ENCODE measurements around the genes SNRNP70, PPFIA3, SCAF1 and TBC1D17.

DNA sequence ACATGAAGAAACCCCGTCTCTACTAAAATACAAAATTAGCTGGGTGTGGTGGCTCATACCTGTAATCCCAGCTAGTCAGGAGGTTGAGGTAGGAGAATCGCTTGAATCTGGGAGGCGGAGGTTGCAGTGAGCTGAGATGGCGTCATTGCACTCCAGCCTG lies 2.0 kb downstream of the FTL start:
- PRO-cap, result no peak

DNA sequence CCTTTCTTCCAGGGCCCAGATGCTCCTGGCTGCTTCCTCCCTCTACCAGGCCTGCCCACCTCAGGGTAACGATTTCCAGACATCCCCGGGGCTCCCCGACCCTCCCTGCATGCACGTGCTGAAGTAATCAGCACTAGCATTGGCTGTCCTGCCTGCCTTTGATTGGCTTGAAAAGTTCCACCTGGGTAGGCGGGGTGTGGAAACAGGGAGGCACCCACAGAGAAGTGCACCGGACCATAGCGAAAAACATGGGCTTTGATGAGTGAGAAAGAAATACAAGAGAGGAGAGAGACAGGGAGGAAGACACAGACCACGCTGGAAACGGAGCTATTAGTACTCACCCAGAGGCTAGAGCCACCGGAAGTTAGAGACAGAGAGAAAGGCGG lies 529 bp upstream of the ENSG00000268655 start:
- PRO-cap, result no peak

DNA sequence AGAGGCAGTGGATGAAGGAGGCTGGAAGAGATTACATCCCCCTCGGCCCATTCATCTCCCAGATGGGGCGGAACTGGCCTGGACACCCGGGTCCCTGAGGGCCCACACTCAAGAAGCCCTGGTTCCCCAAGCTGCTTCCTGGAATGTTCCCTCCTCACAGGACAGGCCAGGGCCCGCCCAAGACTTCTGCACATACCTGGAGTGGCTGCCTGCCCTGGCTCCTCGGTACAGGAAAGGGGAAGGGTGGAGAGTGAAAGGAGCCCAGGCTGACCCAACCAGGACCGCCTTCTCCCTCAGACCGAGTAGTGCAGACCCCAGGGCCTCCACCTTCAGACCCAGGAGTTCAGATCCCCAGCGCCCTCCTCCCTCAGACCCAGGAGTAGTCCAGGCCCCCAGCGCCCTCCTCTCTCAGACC lies 536 bp downstream of the NTF4 start:
- PRO-cap, result unidirectional peak, plus-strand start at position 236 of the sequence

- PRO-cap, result unidirectional peak, plus-strand start at chr19:49085458
These were observed at the start of gene SNRNP70 for GRCh38 chr19:49084853-49086321. SNRNP70 (plus strand) TSS chr19:49085451.

DNA sequence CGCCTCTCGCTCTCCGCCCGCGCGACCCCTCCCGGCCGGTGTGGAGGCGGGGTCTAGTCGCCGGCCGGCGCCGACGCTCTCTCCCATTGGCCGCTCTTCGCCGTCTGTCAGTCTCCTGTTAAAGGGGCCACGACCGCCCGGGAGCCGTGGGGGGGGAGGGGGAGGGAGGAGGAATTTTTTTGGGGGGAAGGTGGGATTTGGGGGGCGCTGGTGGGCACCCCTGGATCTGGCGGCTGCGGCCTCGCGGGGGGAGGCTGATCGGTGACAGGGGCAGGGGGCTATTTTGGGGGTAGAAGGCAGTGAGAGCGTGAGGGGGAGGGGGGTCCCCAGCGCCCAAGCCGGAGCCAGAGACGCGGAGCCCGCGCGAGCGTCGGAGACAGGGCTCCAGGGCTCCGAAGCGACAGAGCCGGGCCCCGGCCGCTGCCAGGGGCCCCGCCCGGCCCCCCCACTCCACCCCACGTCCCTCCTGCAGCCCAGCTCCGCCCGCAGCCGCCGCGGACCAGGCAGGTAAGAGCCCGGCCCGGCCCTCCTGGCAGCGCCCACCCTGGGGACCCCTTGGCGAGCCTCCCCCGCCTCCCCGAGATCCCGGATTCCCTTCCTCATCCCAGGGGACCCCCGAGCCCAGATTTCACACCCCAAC lies at the start of gene PPFIA3:
Gene PPFIA3, plus strand, starts transcription at position 329 of the 640 bp plus-strand sequence.
- PRO-cap, result no peak

- PRO-cap, result no peak
These were observed 9.5 kb downstream of the PPFIA3 start for GRCh38 chr19:49128775-49129252.

GRCh38 chr19:49147975-49148700 lies 7.1 kb downstream of the HRC start:
- PRO-cap, result no peak

DNA sequence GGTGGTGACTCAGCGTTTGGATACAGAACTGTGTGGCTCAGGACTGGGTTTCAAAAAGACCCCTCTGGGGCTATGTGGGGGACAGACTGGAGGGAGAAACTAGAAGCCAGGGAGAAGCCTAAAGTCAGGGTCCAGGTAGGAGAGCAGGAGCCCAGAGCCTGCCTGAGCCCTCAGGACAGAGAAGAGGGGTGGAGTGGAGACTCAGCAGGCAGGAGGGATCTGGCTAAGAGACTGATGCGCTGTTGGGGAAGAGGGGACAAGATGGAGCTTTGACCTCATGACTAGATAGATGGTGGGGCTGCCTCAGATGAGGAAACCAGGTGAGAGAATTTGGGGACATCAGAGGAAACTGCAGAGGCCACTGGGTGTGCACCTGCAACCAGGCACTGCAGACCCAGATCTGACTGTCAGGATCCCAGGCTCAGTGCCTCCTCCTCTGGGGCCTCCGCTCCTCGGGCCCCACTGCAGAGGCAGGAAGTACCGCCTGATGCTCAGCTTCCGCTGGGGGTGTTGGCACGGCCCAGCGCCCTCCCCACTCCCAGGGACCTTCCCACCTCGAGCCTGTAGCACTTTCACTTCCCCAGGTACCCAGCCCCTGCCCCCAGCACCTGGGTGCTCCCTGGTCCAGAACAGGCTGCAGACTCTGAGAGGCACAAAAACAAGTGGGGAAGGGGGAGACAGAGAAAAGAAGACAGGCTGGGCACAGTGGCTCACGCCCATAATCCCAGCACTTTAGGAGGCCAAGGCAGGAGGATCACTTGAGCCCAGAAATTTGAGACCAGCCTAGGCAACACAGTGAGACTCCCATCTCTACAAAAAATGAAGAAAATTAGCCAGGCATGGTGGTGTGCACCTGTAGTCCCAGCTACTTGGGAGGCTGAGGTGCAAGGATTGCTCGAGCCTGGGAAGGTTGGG lies 1.4 kb upstream of the CD37 start:
- PRO-cap, result no peak

DNA sequence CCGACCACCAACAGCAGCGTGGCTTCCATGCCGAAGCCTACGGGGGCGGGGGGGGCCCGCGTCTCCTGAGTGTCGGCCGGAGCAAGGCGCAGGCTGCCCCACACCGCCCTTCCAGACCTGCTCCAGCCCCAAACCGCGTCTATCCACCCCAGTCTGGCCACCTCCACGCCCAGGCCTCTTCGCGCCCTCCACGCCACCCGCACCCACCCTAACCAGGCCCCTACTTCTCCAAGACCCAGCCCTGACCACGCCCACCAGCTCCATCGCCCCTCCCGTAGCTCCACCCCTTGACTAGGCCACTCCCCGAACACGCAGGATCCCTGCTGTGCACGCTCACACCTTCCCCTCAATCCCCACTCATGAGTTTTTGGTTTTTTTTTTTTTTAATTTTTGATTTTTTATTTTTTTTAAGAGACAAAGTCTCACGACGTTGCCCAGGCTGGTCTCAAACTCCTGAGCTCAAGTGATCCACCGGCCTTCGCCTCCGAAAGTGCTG lies 6.3 kb downstream of the GFY start:
- PRO-cap, result no peak

DNA sequence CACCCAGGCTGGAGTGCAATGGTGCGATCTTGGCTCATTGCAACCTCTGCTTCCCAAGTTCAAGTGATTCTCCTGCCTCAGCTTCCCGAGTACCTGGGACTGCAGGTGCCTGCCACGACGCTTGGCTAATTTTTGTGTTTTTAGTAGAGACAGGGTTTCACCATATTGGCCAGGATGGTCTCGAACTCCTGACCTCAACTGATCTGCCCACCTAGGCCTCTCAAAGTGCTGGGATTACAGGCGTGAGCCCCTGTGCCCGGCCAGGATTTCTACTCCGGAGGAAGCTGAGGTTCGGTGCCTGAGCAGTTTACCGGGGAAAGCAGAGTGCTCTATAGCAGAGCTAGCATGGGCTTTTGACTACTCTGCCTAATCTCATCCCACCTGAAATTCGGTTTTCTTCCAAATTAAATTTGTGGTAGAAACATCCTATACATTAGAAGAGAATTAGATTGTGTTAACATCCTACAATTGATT lies 1.4 kb downstream of the RPL13A start:
- PRO-cap, result no peak

- PRO-cap, result unidirectional peak, plus-strand start at chr19:49492737; unidirectional peak, plus-strand start at chr19:49492893; unidirectional peak, plus-strand start at chr19:49492971
These were observed 3.7 kb upstream of the RPS11 start for GRCh38 chr19:49492401-49493150.

- PRO-cap, result no peak
These were observed 14.5 kb downstream of the RCN3 start for GRCh38 chr19:49542152-49542929.

- PRO-cap, result no peak
These were observed 6.1 kb downstream of the PRR12 start for GRCh38 chr19:49596752-49597798.

- PRO-cap, result no peak
These were observed 24.0 kb downstream of the RRAS start for GRCh38 chr19:49615862-49616381.

DNA sequence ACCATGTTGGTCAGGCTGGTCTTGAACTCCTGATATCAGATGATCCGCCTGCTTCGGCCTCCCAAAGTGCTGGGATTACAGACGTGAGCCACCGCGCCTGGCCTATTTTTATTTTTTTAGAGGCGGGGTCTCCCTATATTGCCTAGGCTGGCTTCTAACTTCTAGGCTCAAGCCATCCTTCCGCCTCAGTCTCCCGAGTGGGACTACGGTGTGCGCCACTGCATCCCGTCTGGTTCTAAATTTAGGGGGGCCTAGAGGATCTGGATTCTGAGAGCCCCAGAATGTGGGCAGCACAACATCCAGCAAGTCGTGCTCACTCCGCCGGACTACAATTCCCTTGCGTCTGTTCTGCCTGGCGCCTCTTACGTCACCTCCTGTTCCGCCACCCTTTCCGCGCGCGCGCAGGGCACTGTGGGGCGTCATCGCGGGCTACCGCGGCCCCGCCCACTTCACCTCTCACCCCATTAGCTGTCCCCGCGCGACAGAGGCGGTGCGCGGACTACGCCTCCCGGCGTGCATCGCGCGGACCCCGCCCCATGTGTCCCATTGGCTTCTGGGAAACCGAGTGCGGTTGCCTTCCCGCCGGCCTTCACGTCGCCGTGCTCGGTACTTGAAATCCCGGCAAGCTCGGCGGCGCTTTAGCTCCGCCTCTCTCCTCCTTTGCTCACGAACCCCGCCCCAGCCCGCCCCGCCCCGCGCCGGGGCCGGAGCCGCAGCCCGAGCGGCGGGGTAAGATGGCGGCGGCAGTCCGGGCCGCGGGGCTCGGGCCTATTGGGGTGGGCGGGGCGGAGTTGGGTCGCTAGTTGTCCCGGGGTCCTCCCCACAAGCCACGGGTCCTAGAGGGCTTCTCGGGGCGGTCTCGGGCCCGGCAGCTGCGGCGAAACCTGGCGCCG lies at the start of gene SCAF1:
Gene SCAF1, plus strand, starts transcription at position 696 of the 893 bp plus-strand sequence.
- PRO-cap, result bidirectional peak, plus-strand start at position 715 of the sequence, minus-strand start at position 330 of the sequence

DNA sequence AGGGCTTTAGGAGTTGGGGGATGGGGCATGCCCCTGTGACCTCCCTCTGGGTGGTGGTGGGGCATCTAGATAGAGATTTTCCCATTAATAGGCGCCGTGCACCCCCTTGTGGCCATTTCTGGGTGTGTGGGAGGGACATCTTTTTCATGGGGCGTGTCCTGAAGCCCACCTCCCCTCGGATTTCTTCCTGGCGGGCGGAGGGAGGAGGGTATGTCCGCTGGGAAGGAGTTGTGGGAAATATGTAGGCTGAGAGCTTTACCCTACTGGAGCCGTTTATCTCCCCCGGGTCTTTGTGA lies 852 bp downstream of the PRMT1 start:
- PRO-cap, result no peak

DNA sequence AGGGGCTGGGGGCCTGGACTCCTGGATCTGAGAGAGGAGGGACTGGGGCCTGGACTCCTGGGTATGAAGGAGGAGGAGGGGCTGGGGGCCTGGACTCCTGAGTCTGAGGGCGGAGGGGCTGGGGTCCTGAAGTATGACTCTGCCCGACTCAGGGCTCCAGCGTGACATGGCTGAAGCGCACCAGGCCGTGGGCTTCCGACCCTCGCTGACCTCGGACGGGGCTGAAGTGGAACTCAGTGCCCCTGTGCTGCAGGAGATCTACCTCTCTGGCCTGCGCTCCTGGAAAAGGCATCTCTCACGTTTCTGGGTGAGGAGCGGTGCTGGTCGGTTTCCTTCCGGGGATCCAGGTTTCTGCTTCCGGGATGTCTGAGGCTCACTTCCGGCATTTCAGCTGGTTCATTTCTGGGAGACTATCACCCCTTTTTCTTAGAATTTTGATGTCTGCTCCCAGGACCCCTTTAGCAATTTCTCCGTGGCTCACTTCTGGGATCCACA lies 1.2 kb downstream of the CPT1C start:
- PRO-cap, result no peak

DNA sequence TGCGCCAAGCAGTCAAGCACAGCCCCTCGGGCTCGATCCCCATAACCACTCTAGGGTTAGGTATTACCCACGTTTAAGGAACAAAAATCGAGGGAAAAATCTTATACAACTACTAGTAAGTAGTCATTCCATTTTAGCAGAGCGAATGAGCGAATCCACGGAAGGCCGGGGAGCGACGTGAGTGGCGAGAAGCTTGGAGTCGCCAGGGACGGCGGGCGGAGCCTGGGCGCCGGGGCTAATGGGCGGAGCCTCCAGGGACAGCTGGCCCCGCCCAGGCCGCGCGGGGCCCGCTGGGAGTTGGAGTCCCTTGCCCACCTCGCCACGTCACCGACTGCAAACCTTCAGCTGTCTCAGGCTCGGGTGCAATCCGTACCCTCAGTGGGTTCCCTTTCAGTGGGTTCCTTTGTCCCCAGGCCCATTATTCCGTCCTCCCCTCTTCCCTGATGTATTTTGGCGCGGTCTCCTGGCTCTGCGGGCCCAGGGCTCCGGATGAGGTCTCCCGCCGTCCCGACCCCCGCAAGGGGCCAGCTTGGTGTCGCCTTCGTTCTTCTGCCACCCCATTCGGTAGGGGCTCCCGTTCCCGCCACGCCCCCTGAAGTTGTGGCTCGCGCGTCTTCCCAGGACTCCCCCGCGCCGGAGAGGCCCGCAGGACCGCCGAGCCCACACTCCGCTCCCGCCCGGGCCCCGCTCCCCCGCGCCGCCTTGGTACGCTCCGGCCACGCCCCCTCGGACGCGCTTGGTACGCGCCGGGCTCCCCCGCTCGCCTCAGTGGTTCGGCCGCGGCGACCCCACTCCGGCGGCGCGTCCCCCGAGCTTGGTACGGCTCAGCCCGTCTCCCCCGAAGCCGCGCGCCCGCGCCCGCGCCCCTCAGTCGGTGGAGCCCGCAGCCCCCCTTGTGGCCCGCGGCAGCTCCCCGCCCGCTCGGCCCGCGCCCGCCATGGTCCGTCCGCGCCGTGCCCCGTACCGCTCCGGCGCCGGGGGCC lies 16.7 kb downstream of the PNKP start:
- PRO-cap, result bidirectional peak, plus-strand start at position 336 of the sequence, minus-strand start at position 183 of the sequence; bidirectional peak, plus-strand start at position 791 of the sequence, minus-strand start at position 669 of the sequence

DNA sequence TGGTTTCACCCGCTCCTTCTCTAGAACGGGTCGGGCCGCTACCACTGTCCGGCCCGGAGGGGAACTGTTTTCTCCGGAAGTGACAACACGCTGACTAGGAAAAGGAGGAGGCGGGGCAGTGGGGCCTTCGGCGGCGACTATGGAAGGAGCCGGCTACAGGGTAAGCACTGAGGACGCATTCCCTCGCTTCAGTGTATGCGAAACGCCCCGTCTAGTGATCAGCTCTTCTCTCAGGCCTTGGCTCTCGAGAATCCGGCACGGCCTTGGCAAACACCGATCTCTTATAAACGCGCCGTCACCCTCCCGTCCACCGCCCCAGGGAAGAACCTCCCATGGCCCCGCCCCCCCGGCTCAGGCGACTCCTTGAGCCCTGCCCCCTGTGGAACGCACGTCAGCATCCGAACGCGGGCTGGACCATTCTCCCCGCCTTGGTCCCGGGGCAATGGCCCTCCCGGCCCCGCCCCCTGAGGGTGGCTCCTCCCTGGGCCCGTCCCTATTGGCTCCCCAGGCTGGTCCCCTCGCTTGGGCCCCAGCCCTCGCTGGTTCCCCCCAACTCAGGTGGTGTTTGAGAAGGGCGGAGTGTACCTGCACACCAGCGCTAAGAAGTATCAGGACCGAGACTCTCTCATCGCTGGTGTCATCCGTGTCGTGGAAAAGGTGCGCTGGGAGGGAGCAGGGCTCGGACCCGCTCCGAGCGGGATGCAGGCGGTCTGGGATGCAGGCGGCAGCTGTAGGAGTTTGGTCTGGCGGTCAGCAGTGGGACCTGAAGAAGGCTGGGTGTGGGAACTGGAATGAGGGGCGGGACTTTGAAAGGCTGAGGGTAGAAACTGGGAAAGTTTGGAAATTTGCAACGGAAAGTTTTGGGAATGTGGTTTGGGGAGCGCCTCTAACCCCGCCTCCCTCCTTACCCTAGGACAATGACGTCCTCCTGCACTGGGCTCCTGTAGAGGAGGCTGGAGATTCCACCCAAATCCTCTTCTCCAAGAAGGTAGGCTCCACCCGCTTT lies at the start of gene TBC1D17:
Gene TBC1D17, plus strand, starts transcription at position 118 of the 1,006 bp plus-strand sequence.
- PRO-cap, result bidirectional peak, plus-strand start at position 118 of the sequence, minus-strand start at position 327 of the sequence

GRCh38 chr19:49898860-49899159 lies 2.1 kb upstream of the IL4I1 start:
- PRO-cap, result no peak